ENCODE results near the genes BCOR and MPC1L.

GRCh38 chrX:38160972-38161180 lies 59.8 kb downstream of the SRPX start:
- PRO-cap: no peak

- PRO-cap: no peak
Measured at GRCh38 chrX:38286529-38287359, 40.6 kb downstream of the RPGR start.

DNA sequence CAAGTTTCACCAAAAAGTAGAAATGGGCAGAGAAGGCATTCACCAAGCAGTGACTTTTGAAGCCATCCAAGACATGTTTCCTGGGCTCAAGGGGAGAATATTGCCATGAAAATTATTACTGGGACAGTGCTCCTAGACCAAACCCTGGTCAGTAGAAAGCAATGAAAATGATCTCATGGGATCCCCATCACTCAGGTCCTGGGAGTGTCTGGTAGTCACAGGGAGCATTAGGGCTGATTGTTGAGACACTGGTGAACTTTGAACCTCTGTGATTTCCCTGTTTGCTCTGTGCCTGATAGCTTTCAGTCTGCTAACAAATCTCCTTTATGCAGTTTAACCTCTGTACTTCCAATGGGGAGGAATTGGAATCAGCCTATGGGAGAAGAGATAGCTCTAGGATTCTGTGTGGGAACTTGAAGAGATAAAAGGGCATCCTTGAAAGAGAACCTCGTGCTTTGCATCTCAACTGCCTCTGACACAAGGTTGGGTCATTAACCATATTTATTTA lies 9.3 kb upstream of the OTC start:
- PRO-cap: no peak

DNA sequence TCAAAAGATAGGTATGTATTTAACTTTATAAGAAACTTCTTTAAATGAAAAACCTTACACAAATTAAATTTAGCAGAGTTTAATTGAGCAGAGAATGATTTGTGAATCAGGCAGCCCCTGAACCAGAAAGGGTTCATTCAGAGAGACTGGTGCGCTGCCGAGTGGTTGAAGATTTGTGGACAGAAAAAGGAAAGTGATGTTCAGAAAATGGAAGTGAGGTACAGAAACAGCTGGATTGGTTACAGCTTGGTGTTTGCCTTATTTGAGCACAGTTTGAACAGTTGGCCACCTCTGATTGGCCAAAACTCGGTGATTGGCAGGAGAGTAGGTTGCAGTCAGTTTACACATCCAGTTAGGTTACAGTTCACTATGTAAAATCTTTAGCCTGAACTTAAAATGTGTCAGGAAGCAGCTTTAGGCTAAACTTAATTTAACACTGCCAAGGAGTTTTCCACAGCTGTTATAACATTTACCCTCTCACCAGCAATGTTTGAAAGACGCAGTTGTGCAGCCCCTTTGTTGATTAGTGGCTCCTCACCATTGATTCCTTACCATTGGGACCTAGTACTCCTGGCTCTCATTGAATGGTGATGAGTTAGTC lies 14.9 kb downstream of the MID1IP1 start:
- PRO-cap: no peak

- PRO-cap: no peak
Measured at GRCh38 chrX:39419204-39419557, 617.9 kb downstream of the MID1IP1 start.

- PRO-cap: bidirectional peak, plus-strand start at chrX:39491780, minus-strand start at chrX:39491625
Measured at GRCh38 chrX:39491480-39491924, 606.3 kb downstream of the BCOR start.

- PRO-cap: no peak
Measured at GRCh38 chrX:39969791-39970623, 127.8 kb downstream of the BCOR start.

- PRO-cap: no peak
Measured at GRCh38 chrX:40090055-40090910, 7.5 kb downstream of the BCOR start.

GRCh38 chrX:40091686-40092495 lies 5.9 kb downstream of the BCOR start:
- PRO-cap: no peak

DNA sequence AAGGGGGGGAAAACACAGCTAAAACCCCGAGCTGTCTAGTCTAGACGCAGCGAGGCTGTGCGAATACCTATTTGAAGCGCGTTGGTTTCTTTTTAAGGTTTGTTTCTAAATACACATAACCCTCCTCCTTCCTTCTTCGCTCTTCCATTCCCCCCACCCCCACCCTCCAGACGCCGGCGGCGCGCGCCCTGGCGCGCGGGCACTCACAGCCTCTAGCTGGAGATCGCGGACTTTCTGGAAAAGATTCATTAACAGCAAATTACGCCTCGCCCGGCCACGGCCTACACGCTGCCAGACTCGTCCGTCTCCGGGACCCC lies 2.2 kb downstream of the BCOR start:
- PRO-cap: unidirectional peak, plus-strand start at position 248 of the sequence

DNA sequence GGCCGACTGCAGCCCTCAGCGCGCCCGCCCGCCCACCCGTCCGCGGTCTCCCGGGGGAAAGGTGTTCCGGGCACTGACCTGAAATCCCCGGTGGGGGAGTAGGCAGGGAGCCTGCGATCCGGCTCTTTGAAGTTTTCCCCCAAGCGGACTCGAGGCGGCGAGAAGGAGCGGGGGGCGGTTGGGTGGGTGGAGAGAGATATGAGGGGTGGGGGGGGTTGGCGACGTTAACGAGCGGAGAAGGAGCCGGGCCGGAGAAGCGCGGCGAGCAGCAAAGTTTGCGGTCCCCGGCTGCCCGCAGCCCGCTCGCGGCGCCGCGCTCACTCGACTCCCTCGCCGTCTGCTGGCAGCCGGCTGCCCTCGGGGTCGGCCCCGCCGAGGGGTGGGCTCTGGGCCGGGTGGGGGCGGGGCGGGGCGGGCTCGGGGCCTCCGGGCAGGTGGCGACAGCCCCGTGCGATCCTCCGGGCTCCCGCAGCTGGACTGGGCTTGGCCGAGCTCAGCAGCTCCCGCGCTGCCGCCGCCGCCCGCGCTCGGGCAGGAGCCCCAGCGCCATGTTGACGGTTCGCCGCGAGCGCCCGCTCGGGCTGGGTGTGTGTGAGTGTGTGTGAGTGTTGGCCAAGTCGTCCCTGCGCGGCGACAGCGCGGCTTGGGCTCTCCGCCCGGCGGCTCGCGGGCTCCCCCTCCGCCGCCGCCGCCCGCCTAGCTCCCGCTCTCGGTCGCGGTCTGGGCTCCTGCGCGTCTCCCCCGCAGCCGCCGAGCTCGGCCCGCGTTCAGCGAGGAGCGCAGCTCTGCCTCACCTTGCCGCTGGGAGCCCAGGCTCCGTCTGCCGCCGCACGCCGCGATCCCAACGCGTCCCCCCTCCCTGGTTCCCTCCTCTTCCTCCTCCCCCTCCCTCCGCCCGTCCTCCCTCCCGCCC lies at the start of gene BCOR:
BCOR (minus strand) TSS at position 822 of the 913 bp plus-strand sequence.
- PRO-cap: bidirectional peak, plus-strand start at position 449 of the sequence, minus-strand start at position 339 of the sequence; unidirectional peak, minus-strand start at position 589 of the sequence; bidirectional peak, plus-strand start outside the sequence, minus-strand start at position 822 of the sequence

- PRO-cap: bidirectional peak, plus-strand start at chrX:40099310, minus-strand start at chrX:40099164
Measured at GRCh38 chrX:40098987-40099459, 1.3 kb upstream of the BCOR start.

DNA sequence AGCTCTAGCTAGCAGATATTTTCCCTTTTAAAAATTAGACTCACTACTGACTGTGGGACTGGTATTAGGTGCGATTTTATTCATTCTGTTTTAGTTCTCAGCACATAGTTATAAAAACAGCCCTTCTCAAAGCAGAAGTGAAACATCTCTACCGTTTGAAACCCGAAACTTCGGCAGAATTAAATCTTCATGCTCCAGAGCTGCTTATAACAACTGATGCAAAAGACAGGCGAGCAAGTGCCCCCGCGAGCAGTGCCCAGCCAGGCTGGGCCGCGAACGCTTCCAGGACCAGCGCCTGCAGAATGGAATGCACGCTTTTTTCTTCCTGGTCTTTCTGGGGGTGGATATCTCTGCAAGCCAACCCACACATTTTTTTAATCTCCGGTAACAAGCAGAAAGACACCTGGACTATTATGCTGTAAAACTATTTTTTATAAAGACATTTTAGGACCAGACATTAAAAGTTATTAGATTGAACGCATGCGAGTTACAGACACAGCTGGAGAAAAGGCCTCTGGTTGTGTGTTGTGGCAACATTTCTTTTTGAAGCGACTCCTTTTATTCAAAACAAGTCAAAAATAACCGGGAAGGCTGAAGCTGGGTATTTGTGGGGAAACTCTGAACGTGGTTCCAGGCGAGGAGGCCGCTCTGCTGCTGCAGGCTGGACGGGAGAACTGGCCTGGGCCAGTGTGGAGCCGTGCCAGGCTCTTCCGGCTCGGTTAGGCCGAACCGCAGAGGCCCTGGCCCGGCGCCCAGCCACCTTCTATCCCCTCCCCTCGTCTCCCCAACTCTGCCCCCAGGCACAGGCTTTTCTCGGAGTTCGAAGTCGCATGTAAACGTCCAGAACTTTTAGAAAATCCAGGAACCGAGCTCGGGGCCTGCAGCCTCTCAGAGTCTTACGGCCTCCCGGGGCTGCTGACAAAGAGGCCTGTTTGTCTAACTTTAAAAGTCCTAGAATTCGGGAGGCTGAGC lies 2.2 kb upstream of the BCOR start:
- PRO-cap: bidirectional peak, plus-strand start at position 207 of the sequence, minus-strand start at position 99 of the sequence; unidirectional peak, minus-strand start at position 676 of the sequence

GRCh38 chrX:40202286-40202867 lies 104.6 kb upstream of the BCOR start:
- PRO-cap: bidirectional peak, plus-strand start at chrX:40202732, minus-strand start at chrX:40202592

DNA sequence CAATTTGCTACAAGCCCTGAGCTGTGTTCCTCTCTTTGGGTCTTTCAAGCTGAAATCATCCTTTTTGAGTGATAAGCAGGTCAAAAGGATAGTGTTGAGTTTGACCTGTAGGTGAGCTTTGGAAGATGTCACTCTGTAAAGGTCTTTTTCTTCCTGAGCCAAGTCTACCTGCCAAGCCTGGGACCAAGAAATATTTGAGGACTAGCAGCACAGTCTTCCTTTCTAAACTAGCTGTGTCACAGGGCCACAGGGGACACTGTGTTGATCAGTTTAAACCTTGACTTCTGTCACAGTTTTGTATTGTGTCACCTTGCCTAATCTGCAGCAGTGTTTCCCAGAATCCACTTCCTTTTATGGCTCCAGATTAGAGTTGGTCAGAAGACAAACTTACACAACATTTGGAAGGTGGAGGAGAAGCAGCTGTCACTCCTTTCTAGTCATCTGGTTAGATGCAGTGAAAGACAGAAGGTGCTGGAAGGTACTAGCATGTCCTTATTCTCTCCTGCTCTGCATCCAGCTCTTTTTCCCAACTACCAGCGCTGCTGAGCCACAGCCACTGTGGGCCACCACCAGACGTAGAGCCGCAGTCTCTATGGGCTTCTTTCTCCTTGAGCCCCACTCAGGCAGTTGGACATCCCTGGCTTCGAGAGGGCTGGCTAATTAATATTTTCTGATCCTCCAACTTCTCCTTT lies 143.1 kb upstream of the BCOR start:
- PRO-cap: no peak

DNA sequence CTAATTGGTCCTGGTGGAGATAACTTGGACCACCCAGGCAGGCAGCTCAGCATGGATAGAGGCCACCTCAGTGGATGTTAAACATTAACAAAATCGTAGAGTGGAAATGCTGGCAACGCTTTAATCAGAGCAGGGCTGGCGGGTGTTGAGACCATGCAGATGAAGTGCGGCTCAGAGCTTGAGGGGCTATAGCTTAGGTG lies 178.0 kb upstream of the ATP6AP2 start:
- PRO-cap: no peak

GRCh38 chrX:40543942-40544385 lies 36.8 kb upstream of the ATP6AP2 start:
- PRO-cap: no peak

DNA sequence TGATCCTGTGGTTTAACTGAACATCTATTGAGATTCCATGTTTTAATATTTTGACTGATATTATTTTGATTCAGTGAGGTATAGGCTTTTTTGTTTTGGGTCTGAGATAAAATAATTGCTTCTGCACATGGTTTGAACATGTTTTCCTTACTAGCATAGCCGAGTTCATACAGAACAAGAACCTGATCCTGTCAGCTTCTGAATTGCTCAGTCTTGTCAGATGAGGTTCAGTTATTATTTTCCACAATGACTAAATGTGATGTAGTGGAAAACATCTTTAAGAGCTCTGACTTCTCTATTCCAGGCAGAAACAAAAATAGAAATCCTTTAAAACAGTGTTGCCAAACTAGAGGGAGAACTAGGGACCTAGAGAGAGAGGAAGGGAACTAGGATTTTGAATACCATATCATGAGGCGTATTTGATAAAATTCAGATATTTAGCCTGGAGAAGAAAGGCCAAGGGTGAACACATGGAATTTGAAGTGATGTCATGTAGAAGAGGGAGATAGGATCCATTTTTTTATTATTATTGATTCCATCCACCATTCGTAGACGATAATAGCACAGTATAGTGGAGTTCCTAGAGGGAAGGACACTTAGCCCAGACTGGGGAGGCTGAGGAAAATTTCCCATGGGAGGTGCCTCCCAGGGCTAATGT lies 2.1 kb downstream of the ATP6AP2 start:
- PRO-cap: no peak

DNA sequence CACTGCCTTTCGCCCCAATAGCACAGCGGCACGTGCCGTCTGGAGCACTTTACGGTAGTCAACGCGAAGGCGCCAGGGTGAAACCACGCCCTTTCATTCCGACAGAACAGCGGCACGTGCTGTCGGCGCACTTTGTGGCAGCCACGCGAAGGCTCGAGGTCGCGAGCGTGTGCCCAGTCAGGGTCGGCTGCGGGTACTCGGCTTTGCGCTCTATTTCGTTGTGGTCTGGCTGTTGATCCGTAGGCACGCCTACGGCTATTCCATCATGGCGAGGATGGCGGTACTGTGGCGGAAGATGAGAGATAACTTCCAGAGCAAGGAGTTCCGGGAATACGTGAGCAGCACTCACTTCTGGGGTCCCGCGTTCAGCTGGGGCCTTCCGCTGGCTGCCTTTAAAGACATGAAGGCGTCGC lies at the start of gene MPC1L:
MPC1L (plus strand) TSS at position 128 of the 413 bp plus-strand sequence.
- PRO-cap: no peak

GRCh38 chrX:40644783-40645469 lies 2.4 kb downstream of the CXorf38 start:
- PRO-cap: bidirectional peak, plus-strand start at chrX:40644949, minus-strand start at chrX:40644901